Ileum (tissue), 1 donor: ENCODE results near the genes TMEM161A and GATAD2A.

- PRO-cap, result no peak
Observed at GRCh38 chr19:18782825-18783350, 8.2 kb downstream of the COMP start.

DNA sequence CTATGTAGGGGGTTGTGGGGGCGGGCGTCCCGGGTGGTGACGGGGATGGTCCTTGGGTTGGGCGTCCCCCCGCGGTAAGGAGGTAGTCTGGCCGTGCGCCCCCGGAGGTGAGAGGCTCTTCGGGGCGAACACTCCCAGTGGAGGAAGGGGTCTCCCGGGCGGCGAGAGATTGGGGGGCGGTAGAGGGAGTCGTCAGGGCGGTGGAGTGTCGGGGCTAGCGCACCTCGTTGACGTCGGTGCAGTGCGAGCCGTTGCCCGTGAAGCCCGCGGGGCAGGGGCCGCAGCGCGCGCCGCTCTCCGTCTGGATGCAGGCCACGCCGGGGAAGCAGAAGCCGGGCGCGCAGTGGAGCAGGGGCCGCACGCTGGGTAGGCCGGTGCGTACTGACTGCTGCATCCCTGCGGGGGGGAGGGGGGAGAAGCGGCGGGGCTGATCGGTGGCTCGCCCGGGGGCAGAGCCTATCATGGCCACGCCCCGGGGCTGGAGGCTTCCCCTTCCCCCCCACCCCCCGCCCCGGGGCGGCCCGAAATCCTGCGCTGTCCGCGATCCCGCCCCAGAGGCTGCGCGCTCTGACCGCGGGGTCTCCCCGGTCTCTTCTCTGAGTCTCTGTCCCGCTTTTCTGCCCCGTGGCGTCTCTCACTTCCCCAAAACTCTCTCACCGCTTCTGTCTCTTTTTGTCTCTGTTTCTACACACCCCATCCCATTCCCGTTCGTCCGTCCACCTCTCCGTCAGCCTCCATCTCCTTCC lies 1.2 kb downstream of the COMP start:
- PRO-cap, result no peak

- PRO-cap, result no peak
Observed at GRCh38 chr19:18850396-18850986, 18.7 kb downstream of the UPF1 start.

- PRO-cap, result no peak
Observed at GRCh38 chr19:18900695-18901309, 4.8 kb upstream of the CERS1 start.

GRCh38 chr19:18913579-18913778 lies 5.7 kb downstream of the COPE start:
- PRO-cap, result no peak

- PRO-cap, result no peak
Observed at GRCh38 chr19:18924133-18925242, 5.0 kb downstream of the DDX49 start.

DNA sequence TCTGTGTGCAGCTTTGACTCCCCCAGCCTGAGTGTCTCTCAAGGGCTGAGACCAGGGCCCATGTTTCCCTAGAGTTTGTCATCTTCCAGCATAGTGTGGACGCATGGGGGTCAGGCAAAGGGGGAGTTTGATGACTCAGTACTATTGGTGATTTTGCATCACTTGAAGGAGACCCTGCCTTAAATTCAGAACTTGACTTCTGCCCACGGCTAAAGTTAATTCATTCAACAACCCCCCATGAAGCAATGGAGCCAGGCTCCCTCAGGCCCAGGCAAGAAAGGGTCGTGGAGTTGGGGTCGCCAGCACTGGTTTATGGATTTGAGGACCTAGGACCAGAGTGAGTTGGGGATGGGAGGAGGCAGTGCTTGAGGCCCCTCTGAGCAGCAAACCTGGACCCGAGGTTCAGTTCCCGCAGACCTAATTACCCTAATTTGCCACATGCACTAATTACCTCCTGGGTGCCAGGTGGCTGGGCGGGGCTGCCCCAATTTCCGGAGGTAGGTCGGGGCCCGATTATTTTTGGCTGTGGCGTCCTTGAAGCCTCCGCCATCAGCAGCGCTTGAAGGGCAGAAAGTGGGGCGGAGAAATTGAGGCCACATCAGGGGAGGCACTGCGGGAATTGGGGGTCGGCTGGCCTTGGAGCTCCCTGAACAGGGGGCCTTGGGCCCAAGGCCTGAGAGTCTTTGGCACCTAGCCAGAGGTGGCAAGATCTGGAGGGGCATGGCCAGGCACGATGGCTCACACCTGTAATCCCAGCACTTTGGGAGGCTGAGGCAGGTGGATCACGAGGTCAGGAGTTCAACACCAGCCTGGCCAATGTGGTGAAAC lies 5.8 kb upstream of the HOMER3 start:
- PRO-cap, result no peak

DNA sequence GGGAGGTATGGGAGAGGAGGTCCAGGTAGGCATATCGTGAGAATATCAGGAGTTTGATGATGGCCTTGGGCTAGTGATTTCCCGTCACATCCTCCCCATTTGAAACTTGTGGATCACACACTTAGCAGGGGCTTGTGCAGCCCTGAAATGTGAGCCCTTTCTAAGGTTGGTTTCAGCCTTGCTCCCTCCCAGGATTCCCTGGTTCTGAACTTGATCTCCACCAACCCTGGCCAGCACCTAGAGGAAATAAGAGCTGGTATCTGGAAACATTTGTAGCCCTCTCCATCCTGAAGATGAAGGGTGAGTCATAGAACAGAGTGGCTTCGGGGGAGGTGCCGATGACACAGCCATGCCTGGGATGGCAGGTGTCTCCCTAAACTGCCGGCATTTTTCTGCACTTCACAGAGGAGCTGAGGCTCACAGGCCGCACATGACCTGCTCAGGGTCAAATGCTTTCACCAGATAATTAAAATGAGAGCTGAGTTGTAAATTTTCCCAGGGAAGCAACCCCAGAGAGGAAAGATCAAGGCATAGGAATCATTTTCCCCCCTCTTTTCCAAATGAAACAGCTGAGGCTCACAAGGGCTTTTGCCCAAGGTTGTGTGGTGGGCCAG lies 1.4 kb upstream of the SLC25A42 start:
- PRO-cap, result no peak

DNA sequence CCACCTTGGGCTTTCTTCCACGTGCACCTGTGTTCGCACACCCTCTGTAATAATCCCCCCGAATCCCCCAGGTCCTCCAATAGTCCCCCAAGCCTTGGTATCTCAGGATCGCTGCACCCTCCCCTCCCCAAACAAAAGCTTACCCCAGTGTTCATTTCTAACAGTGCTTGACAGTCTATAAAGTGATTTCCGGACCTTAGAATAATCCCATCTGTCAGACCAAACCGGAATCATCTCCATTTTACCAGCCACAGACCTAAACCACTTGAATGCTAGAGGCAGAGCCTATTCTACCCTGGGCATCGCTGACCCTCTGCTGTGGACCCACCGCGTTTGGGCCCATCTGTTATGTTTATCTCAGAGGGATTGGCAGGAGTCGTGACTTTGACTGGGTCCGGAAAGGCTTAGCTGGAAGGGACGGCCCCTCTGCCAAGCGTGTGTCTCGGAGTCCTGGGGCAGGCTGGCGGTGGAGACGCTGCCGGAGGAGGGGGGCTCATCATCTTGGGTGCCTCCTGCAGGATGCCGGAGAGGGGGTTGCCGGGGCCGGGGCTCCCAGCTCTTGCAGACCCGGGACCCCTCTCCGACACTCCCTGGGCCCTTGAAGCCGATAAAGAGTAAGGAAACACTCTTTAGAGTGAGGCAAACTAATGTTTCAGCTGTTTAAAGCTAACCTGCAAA lies 1.1 kb downstream of the SLC25A42 start:
- PRO-cap, result no peak

- PRO-cap, result no peak
Observed at GRCh38 chr19:19067681-19068074, 3.9 kb downstream of the SLC25A42 start.

- PRO-cap, result bidirectional peak, plus-strand start at chr19:19097382, minus-strand start at chr19:19097173
Observed at GRCh38 chr19:19096749-19097588, 33.2 kb downstream of the SLC25A42 start.

- PRO-cap, result unidirectional peak, minus-strand start at chr19:19138428
Observed at GRCh38 chr19:19138182-19138770, at the start of gene TMEM161A. TSS of gene TMEM161A (minus strand) at chr19:19138478.

- PRO-cap, result no peak
Observed at GRCh38 chr19:19198003-19198459, 5.2 kb downstream of the NR2C2AP start.

- PRO-cap, result bidirectional peak, plus-strand start at chr19:19275019, minus-strand start at chr19:19274914
Observed at GRCh38 chr19:19274642-19275135, 1.6 kb upstream of the TM6SF2 start.

DNA sequence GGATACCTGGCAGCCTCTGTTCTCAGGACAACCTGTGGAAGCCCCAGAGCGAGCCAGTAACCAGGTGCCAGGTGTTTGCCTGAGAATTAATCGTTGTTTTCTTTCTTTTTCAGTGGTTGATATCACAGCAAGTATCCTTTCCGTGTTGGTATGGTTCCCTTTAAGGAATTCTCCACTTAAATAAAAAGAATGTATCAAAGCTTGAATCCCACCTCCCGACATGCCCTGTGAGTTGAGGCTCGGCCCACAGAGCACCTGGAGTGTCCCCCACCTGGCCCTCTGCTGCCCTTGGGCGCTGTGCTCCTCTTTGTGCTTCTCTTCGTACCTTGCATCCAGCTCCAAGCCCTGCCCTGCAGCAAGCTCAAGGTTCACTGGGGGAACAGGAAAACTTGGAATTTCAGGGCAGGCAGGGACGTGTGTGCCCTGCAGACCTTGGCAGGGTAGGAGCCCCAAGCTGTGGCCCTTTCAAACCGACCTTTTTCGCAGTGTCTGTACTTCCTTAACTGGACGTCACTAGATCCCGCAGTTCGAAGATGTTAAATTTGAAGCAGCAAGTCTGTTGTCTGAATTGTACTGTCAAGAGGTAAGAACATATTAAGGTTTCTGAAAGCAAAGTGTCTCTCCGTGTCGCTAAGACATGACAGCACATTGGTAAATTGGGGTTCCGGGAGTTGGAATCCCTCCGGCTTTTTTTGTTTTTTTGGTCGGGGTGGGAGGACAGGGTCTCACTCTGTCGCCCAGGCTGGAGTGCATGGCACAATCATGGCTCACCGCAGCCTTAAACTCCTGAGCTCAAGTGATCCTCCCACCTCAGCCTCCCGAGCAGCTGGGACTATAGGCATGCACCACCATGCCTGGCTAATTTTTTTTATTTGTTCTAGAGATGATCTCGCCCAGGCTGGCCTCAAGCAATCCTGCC lies 15.2 kb downstream of the MAU2 start:
- PRO-cap, result bidirectional peak, plus-strand start at position 428 of the sequence, minus-strand start at position 281 of the sequence

GRCh38 chr19:19377551-19378136 lies 27.8 kb upstream of the GATAD2A start:
- PRO-cap, result unidirectional peak, plus-strand start at chr19:19377996

DNA sequence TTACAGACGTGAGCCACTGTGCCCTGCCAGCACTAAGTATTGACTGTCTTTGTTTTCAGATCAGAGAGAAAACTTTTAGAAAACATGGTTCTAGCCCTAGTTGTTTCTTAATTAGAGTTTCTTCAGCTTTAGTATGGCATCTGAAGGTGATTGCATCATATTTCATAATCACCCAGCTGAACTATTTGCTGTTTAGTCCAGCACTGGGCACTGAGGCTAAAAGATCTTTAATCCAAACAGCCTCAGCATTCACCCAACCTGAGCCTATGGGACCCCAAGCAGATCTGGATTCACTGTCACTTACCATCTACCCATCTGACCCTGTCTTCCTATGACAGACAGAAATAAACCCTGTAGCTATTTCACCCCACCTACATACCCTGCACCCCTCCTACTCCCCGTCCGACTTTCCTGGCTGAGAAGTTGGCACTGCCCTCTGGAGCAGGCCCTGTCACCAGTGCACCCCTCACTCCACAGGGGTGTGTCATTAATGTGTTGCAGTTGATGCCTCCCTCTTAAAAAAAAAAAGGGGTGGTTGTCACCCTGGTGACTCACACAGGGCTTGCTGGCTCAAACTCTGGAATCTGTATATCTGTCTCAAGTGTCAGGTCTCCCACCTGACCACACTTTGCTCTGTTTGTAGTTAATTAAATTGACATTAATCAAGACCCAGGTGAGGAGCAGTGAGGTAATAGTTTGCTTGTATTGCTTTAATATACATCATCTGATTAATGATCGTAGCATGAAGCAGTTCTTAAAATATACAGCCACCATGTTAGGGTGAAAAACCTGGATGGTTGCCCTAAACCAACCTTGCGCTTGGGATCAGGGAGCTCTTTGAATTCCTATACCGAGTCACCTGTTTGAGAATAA lies 2.2 kb upstream of the GATAD2A start:
- PRO-cap, result no peak

DNA sequence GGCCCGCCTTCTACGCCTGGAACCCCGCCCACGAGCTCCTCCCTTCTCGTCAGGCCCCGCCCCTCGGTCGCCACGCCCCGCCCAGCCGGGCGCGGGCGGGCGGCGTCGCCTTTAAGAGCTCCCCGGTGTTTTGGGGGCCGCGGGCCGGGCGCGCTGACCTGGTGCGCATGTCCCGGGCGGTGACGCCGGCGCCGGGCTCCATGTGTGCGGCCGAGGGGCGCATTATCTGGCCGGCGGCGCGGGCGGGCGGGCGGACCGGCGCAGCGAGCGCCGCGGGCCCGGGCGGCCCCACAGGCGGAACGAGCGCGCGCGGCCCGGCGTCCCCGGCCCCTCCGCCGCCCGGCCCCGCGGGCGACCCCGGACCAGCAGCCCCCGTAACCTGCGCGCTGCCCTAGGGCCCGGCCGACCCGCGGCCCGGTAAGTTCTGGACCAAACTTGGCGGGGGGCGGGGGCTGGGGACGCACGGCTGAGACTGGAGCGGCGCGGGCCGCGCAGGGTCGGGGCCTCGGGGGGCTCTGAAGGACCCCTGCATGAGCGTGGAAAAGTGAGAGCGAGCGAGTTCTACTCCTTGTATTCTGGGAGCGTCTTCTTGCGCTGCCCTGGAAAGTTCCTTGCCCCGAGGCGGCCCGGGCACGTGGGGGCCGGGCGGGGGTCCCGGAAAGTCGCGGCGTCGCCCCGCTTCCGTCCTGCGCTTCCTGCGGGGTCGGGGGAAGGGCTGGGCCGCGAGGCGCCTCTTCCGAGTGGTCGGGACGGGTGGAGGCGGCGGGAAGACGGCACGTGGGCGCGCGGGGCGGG lies at the start of gene GATAD2A:
Gene GATAD2A (plus strand): TSS at position 73 of the 795 bp plus-strand sequence.
- PRO-cap, result bidirectional peak, plus-strand start at position 225 of the sequence, minus-strand start outside the sequence

DNA sequence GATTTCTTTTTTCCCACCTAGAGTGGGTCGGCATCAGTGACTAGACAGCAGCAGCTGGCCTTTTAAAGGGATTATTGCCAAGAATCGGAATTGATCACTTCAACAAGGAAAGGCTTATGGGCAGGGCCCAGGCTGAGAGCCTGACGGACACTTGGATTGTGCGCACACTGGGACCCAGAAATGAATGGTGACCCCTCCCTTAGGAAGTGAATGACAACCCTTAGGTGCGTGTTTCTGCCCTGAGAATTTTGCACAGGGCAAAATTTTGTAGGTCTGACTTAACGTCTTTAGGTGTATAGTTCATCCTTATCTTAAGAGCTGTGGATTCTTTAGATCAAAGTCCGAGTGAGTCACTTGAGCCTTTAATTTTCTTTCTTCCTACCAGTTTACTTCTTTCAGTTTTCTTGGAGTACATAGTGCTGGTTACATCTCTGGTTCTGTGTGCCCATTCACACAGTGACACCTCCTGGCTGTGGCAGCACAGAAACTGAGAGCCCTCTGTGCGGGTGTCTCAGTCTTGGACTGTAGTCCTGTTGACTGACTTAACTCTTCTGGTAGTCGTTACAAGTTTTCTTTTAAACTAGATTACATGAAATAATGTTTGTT lies 1.3 kb downstream of the GATAD2A start:
- PRO-cap, result bidirectional peak, plus-strand start at position 117 of the sequence, minus-strand start outside the sequence; bidirectional peak, plus-strand start at position 398 of the sequence, minus-strand start at position 289 of the sequence

GRCh38 chr19:19416241-19416755 lies 10.8 kb downstream of the GATAD2A start:
- PRO-cap, result no peak